ENCODE measurements around the gene CNTNAP3.

- RRBS, result no CpG with 5 or more reads among the region's 15 CpGs
CAGE:
- cytosol, long polyA plus RNA, result no peak
- long polyA plus RNA, result no peak
- nucleus, long polyA plus RNA, result no peak
Observed at GRCh38 chr9:36949261-36949956, 84.7 kb downstream of the PAX5 start.

DNA sequence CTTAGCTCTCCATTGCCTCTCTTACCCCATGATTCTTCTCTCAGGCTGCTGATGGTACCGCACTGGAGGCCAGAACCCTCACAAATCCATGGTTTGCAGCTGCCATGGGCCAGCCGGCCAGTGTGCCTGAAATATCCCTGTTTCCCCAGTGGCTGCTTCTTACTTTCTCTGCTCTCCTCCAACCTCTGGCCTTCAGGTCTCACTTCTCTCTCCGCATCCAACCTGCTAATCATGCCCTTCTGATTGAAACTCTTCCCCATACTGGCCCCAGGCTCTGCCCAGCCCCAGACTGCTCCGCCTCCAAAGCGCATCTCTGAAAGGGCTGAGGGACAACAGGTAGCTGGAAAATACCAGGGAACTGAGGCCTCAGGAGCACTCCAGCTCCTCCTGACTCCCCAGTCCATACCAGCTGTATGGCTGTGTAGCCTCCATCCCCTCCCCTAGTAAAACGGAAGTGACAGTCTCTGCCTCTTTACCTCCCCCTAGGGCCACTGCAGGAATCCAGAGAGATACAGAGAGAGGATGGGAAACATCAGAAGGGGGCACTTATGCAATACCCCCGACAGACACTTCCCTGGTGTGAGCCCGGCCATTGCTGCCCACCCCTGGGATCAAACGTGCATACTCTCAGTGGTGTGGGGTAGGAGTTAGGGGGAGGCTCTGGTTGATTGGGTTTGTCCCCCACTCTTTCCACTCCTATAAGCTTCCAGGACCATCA is 34.3 kb downstream of the PAX5 start:
- RRBS, result no CpG with 5 or more reads among the region's 9 CpGs
CAGE:
- cytosol, long polyA plus RNA, result no peak
- long polyA plus RNA, result no peak
- nucleus, long polyA plus RNA, result no peak

DNA sequence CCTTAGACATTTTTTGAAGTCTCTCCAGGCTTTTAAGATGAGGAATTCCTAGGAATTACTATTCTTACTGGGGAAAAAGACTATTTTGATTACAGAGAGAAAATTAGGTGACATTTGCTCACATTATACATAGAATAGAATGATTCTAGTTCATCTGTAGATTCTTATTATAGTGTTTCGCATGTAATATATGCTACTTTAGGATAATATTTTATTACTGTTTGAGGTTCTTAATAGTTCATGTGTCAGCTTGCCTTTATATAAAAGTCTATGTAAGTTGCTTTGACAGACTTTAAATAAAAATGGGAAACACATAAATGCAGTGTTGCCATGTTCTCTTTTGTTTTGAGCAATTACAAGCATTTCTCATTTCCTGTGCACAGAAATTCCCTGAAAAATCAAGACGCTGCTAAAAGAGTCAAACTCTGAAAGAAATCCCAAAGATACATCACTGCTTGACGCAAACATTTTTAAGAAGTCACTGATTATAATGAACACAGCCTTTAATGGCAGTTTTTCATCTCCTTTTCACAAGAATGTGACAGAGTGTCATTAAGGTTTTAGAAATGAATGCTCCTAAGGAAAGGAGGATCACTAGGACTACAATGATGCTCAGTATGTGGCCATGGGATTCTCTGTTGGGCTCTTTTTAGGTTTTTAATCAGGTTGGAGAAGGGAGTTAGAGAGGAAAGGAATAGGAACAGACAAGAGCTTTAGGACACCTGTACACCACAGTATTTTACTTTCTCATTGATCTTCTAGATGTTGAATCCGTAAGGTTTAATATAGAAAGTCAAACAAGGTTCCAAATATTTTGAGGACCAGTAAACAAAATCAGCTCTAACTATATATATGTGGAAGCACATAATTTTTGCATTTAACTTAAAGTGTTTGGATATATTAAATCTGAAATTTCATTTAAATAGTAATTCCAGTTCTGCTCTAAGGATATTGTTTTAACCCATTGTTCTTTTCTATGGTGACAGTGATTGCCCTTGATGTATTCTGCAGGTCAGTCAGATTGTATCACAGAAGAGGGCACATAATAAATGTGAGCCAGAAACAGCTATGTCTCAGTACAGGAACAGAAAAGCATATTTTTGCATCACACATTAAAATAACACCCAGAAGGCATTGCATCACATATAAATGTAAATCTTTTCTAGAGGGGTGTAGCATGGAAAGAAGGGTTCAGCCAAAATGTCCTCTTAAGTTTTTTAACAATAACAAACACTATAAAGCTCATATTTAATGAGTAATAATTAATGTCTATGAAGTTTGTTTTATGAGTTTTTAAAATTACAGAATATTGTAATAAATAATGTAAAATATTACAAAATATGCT is 29.6 kb downstream of the ZCCHC7 start:
- RRBS, result no CpG with 5 or more reads among the region's 4 CpGs
CAGE:
- cytosol, long polyA plus RNA, result no peak
- long polyA plus RNA, result no peak
- nucleus, long polyA plus RNA, result no peak

- RRBS, result no CpG with 5 or more reads among the region's 4 CpGs
CAGE:
- cytosol, long polyA plus RNA, result no peak
- long polyA plus RNA, result no peak
- nucleus, long polyA plus RNA, result no peak
Observed at GRCh38 chr9:37220921-37221556, 100.7 kb downstream of the ZCCHC7 start.

DNA sequence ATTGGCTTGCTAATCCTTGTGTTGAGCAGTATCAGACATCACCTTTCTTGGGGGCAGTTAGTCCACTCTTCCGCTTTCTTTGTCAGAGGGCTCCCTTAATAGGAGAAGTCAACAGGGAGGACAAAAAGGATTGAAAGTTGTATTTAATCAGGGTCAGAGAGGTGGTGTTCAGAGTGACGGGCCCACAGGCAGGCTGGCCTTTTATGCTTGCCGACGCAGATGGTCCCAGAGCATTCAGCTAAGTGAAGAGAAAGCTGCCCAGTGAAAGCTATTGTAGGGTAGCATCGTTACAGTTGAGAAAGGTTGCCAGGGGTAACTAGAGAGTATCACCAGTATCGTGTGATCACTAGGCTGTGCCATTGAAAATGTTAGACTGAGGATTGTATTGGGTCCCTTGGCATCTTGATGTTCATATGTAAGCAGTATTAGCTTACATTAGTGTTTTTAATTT is 131.1 kb downstream of the ZCCHC7 start:
- RRBS, result no CpG with 5 or more reads among the region's 6 CpGs
CAGE:
- cytosol, long polyA plus RNA, result no peak
- long polyA plus RNA, result no peak
- nucleus, long polyA plus RNA, result no peak

GRCh38 chr9:37430444-37431253 is 8.2 kb downstream of the GRHPR start:
- RRBS, result no CpG with 5 or more reads among the region's 16 CpGs
CAGE:
- cytosol, long polyA plus RNA, result no peak
- long polyA plus RNA, result no peak
- nucleus, long polyA plus RNA, result no peak

DNA sequence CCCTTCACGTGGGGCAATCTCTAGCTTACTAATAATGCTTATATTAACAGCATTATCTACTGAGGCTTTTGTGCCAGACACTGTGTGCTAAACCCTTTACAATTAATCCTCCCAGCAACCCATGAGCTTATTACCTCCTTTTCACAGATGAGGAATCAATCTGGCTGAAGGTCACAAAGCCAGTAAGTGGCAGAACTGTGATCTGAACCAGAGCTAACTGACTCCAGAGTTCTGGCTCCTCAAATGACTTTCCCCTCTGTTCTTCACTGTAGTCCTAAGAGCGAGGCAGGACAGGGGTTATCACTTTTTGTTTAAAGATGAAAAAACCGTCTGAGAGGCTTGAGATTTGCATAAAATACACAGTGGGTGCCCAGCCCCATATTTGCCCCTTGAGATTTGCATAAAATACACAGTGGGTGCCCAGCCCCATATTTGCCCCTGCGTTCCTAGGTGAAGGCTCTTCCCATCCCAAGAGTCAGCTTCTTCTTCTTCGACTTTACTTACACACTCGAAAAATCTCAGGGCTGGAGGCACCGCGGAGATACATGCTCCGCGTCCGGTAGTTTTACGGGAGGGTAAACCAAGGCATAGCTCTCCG is 693 bp downstream of the FBXO10 start:
- RRBS, result 3% methylated on average over 3 of the region's 13 CpGs
CAGE:
- cytosol, long polyA plus RNA, result no peak
- long polyA plus RNA, result no peak
- nucleus, long polyA plus RNA, result no peak

DNA sequence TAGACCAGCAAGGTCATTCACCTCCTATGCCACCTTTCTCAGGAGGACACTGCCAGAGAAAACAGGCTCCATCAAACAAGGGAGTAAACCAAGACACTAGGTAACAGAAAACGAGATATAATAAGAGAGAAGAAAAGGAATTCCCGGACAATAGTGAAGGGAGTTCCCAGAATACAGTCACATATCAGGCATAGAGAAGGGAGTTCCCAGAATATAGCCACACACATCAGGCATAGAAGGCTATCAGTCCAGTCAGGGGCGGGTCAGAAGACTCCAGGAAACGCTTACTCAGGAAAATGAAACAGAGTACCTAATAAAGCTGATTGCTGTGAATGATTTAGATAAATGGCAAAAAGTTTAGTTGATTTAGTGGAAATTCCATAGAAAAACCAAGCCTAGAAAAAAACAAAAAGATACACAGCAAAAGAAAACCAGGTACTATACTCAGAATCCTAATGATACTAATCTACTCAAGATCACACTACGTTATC is 4.9 kb downstream of the TOMM5 start:
- RRBS, result no CpG with 5 or more reads among the region's 5 CpGs
CAGE:
- cytosol, long polyA plus RNA, result no peak
- long polyA plus RNA, result no peak
- nucleus, long polyA plus RNA, result no peak

DNA sequence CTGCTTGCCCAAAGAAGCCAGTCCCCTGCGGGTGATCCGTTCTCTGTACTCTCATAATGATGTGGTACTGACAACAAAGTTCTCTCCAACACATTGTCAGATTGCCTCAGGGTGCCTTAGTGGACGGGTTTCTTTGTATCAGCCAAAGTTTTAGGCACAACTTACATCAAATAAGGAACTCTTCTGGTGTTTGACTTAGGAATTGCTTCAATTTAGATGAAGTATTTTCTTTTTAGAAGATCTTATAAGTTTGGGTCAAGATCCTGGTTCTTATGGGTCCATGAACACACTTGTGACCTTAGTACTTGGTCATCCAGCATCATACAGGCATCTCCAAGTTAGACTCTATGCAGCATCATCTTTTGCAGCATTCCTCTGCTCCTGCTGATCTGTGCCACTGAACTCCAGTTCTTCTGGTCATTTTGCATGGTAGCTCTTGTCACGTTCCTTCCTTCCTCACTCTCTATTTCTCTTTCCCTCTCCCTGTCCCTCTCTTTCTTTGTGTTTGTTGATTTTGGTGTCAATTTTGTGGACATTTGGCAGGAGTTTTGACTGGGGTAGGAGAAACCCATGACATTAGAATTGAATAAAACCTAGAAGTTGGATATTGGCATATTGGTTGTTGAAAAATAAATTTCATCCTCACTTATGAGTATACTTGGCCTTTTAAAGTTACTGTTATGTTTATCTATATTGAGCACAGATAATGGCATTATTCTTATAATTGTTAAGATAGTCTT is 42.4 kb downstream of the SLC25A51 start:
- RRBS, result no CpG with 5 or more reads among the region's 4 CpGs
CAGE:
- cytosol, long polyA plus RNA, result no peak
- long polyA plus RNA, result no peak
- nucleus, long polyA plus RNA, result no peak

- RRBS, result 7% methylated on average over 9 of the region's 25 CpGs
CAGE:
- cytosol, long polyA plus RNA, result no peak
- long polyA plus RNA, result no peak
- nucleus, long polyA plus RNA, result no peak
Observed at GRCh38 chr9:37938339-37939421, 34.8 kb upstream of the SLC25A51 start.

GRCh38 chr9:38008020-38008725 is 60.9 kb downstream of the SHB start:
- RRBS, result no CpG with 5 or more reads among the region's 10 CpGs
CAGE:
- cytosol, long polyA plus RNA, result no peak
- long polyA plus RNA, result no peak
- nucleus, long polyA plus RNA, result no peak

DNA sequence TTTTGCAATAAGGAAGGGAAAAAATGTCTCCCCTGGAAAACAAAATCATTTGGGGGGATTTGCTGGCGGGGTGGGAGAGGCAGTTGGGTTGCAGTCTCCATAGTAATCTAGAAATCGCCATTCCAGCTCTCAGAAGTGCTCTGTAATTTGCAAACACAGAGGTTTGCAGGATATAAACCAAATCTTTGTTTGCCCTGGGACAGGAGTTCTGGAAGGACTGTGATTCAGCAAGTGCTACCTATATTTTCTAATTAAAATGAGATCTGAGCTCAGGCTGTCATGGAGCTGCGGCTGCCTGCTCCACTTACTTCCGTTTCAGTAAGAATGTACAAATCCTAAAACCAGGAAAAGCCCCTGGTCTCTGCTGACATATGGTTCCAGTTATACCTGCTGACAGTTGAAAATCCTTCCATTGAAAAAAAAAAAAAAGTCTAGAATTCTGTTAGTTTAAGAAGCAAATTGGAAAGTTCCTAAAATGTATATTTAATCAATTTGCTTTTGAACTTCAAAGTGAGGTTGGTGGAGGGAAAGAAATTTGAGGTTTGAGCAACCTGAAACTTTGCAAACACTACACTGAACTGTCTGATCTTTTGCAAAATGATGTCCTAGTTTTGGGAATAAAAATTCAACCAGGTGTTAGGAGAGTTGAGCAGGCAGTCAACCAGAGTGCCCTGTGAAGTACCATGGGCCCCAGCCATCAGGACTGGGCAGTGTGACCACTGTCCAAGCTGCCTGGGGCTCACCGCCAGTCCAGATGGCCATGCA is 50.8 kb downstream of the SHB start:
- RRBS, result no CpG with 5 or more reads among the region's 5 CpGs
CAGE:
- cytosol, long polyA plus RNA, result no peak
- long polyA plus RNA, result no peak
- nucleus, long polyA plus RNA, result no peak

DNA sequence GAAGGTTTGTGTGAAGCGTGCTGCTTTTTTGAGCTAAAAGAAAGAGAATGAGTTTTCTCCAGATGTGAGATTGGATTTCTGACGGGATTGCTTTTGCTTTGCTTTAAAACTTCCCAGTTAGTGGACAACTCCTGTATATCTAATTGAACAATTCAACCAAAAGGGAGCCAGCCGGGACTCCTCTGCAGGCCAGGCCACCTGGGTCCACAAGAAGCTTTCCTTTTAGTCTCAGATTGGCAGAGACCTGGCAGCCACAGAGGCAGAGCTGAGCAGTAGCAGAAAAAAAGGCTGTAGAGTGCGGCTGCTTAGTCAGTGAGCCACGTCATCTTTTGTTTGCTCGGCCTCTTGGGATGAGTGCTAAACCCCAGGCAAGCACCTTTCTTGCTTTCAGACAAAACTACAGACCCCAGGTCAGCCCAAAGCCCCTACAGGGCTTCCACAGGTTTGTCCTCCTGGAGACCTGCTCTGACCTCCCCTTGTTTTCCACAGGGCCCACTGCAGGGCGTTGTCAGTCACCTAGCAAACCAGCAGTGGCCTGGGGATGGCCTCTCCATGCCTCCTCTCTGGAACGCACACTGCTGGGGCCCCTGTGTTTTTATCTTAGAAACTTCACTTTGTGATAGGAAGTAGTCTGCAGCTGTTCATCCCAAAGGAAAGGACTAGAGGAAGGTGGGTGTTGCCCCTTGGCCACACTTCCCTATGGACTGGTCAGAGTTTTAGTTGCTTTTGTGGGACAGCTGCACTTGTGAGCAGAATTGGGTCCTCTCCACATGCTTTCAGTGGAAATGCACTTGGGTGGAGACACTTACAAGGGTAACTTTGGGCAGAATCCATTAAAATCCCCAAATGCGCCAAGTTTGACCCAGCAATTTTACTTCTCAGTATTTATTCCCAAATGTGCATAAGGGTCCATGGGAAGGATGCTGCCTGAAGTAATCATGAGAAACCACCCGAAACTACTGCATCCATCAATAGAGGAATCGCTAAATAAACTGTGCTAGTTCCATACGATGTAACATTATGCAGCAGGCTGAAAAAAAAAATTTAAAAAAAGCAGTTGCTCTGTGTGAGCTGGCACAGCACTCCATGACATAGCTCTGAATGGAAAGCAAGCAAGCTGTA is 49.8 kb downstream of the SHB start:
- RRBS, result no CpG with 5 or more reads among the region's 12 CpGs
CAGE:
- cytosol, long polyA plus RNA, result no peak
- long polyA plus RNA, result no peak
- nucleus, long polyA plus RNA, result no peak

- RRBS, result no CpG with 5 or more reads among the region's 20 CpGs
CAGE:
- cytosol, long polyA plus RNA, result no peak
- long polyA plus RNA, result no peak
- nucleus, long polyA plus RNA, result no peak
Observed at GRCh38 chr9:38025694-38026800, 43.0 kb downstream of the SHB start.

DNA sequence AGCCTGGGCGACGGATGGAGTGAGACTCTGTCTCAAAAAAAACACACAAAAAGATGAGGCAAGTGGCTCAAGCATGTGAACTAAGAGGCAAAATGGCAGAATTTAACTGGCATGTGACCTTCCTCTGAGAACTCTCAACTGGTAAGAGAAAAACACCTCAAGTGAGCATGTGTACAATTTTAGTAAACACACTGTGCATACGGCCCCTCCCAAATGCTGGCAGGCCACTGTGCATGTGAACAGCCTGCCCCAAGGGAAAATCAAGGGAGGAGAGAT is 126.5 kb upstream of the SHB start:
- RRBS, result no CpG with 5 or more reads among the region's 3 CpGs
CAGE:
- cytosol, long polyA plus RNA, result no peak
- long polyA plus RNA, result no peak
- nucleus, long polyA plus RNA, result no peak

DNA sequence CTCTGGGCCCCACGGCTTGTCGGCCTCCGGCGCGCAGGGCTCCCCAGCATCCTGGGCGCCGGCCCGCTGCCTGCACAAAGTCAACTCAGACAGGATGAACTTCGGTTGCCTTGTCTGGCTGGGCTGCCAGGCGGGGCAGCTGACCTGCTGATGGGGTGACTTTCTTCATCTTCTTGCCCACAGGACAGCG is 1.1 kb upstream of the ANKRD18A start:
- RRBS, result no CpG with 5 or more reads among the region's 11 CpGs
CAGE:
- cytosol, long polyA plus RNA, result no peak
- long polyA plus RNA, result no peak
- nucleus, long polyA plus RNA, result no peak

GRCh38 chr9:38687310-38687997 is 32.5 kb downstream of the FAM240B start:
- RRBS, result 35% methylated on average over 14 of the region's 26 CpGs
CAGE:
- cytosol, long polyA plus RNA, result no peak
- long polyA plus RNA, result no peak
- nucleus, long polyA plus RNA, result no peak

DNA sequence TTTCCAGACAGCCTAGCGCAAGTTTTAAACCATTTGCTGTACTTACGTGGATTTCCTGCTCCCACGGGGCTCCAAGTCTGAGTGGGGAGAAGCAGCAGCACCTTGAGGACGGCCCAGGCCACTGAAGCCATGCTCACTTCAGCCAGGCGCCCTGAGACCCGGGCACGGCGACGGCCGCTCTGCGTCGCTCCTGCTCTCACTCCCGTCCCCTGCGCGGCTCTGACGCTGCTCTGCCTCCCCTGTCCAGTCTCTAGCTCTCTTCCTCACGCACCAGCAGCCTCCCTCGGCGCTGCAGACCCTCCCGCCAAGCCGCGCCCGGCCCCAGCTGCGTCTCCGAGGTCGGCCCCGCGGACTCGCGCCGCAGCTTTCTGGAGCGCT is at the start of gene CNTNAP3:
CNTNAP3 (minus strand) TSS at position 234 of the 378 bp plus-strand sequence.
- RRBS, result no CpG with 5 or more reads among the region's 32 CpGs
CAGE:
- cytosol, long polyA plus RNA, result no peak
- long polyA plus RNA, result no peak
- nucleus, long polyA plus RNA, result no peak

GRCh38 chr9:39551465-39551950 is 196.0 kb downstream of the SPATA31A1 start:
- RRBS, result no CpG with 5 or more reads among the region's 1 CpG
CAGE:
- cytosol, long polyA plus RNA, result no peak
- long polyA plus RNA, result no peak
- nucleus, long polyA plus RNA, result no peak

DNA sequence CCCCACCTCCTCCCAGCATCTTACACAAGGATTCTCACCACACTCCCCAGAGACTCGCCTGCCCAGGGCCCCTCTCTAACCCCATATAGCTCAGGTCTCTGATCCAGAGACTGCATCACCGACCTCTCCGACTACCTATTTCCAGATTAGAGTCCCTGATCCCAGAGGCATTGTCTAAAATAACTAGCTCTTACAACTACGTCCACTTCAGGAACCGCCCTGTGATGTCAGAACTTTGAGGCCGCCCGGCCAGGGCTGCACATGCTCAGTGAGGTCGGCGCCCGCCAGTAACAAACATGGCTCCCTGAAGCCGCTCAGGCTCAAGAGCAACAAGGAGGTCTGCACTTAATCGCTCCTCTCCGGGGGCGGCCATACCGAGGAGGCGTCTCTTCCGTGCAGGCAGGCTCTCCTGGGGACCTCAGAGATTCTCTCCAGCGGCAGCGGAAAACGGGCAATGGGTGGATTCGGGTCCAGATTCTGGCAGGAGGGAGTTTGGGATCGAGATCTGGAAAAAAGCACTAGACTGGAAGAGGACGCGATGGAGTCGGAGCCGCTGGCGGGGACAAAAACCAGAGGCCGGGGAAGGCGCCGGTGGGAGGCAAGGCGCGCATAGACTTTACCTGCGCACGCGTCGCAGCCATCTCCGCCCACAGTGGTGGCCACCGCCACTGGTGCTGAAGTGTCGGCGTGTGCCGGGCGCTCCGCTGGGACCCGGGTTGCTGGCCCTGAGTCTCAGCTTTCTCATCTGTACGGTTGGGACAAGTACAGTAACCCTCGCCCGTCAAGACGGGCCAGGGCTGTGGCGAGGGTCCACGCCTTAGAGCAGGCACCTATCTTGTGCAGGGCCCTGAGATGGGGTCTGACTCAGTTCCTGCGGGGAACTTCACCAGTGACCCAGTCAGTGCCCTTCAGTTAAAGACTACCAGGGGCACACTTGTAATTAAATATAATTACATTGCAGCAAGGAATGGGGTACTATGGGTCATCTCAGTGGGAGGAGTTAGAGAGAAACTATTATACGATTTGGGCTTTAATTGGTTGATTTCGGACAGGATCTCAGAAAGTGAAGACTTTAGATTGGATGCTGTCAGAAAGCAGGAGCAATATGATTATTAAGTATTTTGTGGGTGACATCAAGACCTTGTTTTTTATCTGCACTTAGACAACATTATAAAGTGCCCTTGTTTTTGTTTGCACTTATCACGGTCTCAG is 454.0 kb downstream of the SPATA31A1 start:
- RRBS, result 11% methylated on average over 4 of the region's 54 CpGs
CAGE:
- cytosol, long polyA plus RNA, result no peak
- long polyA plus RNA, result no peak
- nucleus, long polyA plus RNA, result no peak